ENCODE measurements around a stretch of chr2.

DNA sequence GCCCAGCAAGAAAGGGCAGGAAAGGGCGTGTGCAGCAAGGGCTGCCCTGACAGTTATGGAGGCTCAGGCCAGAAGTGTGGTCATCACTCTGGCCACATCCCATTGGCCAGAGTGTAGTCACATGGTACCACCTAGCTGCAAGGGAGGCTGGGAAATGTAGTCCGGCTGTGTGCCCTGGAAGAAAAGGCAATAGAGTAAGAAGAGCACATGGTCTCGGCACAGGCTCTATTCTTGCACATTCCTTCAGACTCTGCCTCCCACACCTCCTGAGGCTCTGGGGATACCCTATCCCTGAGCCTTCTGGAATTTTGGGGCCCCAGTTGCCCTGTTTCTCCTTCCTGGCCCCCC lies 35.7 kb downstream of the ODC1 start:
- PRO-cap: no peak

DNA sequence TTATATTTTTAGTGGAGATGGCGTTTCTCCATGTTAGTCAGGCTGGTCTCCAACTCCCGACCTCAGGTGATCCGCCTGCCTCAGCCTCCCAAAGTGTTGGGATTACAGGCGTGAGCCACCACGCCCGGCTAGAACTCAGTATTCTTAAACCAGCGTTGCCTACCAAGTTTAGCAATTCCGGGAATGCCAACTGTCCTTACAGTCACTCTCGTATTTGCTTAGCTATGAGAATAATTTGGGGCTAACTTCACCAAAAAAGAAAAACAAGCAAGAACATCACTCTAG lies 1.9 kb downstream of the ODC1 start:
- PRO-cap: no peak

GRCh38 chr2:10448965-10449812 lies 1.1 kb upstream of the ODC1 start:
- PRO-cap: unidirectional peak, minus-strand start at chr2:10449365

GRCh38 chr2:10450475-10450964 lies 2.4 kb upstream of the ODC1 start:
- PRO-cap: no peak

- PRO-cap: bidirectional peak, plus-strand start at chr2:10550902, minus-strand start at chr2:10550699
Observed at GRCh38 chr2:10550352-10550965, 102.3 kb upstream of the ODC1 start.

DNA sequence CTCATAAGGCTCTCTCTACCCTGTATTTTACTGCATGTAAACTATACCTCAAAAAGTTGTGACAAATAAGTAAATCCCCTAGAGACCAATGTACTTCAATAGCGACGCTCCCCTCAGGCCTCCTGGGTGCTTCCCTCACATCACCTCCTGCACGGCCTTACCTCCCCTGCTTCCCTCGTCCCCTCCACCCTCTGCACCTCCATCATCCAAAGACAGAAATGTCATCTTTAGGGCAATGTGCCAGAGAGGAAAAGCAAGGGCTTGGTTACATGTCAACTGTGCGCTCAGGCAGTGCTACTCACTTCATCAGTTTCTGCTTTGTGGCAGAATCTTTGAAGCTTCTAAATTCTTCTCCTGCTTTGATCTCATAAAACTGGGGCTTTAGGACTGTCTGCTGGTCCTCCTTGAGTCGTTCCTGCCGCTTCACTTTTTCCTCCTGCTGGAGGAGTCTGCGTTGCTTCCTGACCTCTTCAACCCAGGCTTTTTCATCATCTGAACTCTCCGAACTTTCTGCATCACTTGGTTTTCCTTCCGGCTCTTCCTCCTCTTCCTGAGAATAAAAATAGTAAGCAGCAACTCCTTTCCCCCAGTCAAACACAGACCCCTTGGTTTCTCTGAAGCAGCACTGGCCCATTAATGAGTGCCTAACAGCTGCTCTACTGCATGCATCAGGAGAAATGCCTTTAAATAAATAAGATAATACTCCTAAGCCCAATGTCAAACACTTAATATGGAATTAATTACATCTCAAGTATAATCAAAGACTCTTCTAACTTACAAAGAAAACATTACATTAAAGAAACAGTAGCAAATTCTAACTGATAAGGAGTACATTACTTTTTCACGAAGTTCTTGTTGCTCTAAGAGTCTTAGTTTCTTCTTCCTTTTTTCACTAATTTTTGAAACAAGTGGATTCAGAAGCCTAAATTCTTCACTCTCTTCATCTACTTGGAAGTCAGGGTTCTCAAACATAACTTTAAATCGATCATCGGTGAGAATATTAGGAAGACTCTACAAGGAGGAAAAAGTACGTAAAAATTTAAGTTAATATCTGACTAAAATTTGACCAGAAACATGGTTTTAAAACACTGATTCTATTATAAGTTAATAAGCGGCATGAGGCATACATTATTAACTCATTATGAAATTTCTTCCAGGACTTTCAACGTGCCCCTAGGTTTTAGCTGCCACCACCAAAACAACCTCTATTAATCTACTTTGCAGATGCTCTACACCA lies 100.6 kb downstream of the NOL10 start:
- PRO-cap: no peak

- PRO-cap: no peak
Observed at GRCh38 chr2:10628545-10629338, 61.0 kb downstream of the NOL10 start.

GRCh38 chr2:10642382-10643261 lies 47.2 kb downstream of the NOL10 start:
- PRO-cap: no peak

DNA sequence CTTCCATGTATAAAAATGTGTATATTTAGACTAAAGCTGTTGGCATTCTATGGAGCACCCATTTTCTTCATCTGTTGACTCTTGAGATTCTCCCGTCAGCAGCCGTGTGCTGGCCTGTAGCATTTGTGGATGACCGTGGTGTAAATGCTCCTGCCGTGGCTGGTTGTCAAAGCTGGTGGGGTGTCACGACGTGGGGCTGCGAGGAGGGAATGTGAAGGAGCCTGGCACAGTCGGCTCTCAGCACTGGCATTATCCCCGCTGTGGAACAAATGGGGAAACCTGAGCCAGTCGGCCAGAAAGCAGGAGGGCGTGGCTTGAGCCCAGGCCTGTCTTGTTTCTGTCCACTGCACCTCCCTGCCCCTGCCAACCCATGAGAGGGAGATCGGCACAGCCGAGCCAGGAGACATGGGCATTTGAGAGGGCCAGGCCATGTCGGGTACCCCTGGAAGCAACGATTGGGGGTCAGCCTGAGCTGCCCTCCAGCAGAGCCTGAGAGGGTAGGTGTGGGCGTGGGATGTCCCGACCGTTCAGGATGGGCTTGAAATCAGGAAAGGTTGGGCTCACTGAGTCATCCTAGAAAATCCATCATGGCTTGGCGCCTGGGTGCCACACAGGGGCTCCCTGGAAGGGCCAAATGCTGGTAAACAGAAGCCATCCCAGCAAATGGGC lies 44.5 kb downstream of the PDIA6 start:
- PRO-cap: no peak

- PRO-cap: bidirectional peak, plus-strand start at chr2:10812999, minus-strand start at chr2:10812663; unidirectional peak, minus-strand start at chr2:10813266
Observed at GRCh38 chr2:10812920-10813715, 533 bp upstream of the PDIA6 start.

- PRO-cap: no peak
Observed at GRCh38 chr2:10864485-10864864, 47.3 kb upstream of the KCNF1 start.

DNA sequence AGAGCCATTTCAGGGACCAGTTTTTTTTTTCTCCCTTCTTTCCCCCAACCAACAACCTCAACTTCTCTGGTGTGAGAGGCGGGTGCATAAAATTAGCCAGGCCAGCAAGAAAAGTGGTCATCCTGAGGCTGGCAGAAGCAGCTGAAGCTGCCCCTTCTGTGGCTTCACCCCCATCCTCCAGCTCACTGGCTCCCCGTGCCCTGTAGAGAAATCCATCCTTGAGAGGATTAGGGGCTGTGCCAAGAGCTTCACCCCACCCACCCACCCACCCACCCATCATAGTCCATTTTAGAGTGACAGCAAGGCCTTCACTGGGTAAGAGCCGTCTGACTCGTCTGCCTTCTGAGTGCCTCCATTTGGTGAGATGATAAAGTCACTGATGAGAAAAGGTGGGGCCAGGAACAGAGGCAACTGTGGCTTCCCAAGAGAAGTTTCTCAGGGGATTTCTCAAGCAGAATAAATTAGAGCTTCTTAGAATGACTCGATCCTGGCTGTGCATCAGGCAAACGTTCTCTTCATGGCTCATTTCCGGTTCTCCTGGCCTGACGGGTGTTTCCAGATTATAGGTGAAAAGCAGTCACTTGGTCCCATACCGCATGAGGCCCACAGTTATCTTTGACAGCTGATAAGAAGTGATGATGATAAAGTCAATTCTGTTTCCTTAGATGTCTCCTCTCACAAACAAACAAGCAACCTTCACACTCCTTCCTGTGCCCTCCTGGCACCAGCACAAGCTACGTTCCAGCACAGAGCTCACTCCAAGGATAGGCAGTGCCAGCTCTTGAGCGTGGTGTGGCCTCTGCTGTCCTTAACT lies 38.0 kb upstream of the KCNF1 start:
- PRO-cap: no peak

DNA sequence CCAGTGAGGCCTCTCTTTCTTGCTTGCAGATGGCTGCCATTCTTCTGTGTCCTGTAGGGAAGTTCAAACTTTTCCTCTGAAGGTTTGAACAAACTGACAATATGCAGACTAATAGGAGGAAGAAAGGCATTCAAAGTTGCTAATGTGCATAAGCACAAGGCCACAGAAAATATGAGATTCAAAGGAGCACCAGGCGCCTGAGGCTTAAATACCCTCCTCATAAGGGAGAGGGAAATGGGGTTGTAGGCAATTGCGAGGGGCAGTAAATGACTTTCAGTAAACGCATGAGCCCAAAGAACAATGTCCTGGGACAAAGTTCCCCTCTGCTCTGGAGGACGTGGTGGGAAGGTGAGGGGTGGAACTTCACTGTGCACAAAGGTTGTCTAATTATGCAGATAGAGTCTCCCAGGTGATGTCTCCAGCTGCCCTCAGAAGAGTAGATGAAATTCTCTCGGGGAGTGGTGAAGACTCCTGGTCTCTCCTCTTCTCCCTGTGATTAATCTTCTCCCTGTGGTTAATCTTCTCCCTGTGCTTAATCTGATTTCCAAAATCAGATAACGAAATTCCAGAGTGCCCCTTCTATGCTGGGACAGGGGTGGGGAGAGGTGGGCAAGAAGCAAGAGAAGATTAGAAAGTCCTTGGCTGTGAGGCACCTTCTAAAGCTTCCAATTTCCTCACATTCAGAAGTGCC lies 26.3 kb upstream of the KCNF1 start:
- PRO-cap: no peak

- PRO-cap: no peak
Observed at GRCh38 chr2:11024268-11024539, 108.7 kb upstream of the C2orf50 start.

- PRO-cap: no peak
Observed at GRCh38 chr2:11071229-11071577, 61.7 kb upstream of the C2orf50 start.

GRCh38 chr2:11155776-11156167 lies 505 bp downstream of the SLC66A3 start:
- PRO-cap: no peak

DNA sequence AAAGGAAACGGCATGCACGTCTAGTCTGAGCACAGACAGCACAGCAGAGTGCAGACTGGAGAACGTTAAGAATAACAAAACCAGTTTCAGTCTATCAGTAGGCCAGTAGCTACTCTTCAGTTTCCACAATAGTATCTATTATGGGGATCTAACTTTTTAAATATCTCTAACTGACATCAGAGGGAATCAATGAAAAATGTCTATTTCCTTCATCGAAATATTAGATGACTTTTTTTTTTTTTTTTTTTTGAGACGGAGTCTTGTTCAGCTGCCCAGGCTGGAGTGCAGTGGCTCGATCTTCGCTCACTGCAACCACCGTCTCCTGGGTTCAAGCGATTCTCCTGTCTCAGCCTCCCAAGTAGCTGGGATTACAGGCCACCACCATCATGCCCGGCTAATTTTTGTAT lies 26.1 kb downstream of the SLC66A3 start:
- PRO-cap: no peak

DNA sequence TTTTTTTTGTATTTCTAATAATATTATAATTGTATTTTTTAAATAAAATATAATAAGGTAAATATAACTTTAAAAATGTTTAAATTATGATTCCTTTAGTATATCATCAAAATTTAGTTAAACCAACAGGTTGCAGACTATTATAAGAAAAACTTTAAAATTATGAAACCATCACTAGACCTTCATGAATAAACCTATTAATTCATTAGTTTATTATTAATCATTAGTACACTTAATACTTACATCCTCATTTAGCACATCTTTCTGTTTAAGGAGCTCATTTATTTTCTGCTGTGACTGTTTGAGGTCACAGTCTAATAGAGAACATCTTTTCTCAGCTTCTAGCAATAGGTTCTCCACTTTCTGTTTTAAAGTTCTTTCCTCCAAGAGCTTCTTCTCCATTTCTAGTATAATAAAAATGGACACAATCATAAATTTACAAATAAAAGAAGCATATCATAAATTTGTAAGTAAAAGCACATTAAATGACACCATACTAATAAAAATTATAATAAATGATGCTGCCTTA lies 52.8 kb downstream of the SLC66A3 start:
- PRO-cap: no peak

- PRO-cap: no peak
Observed at GRCh38 chr2:11304399-11305051, 39.9 kb downstream of the ROCK2 start.

DNA sequence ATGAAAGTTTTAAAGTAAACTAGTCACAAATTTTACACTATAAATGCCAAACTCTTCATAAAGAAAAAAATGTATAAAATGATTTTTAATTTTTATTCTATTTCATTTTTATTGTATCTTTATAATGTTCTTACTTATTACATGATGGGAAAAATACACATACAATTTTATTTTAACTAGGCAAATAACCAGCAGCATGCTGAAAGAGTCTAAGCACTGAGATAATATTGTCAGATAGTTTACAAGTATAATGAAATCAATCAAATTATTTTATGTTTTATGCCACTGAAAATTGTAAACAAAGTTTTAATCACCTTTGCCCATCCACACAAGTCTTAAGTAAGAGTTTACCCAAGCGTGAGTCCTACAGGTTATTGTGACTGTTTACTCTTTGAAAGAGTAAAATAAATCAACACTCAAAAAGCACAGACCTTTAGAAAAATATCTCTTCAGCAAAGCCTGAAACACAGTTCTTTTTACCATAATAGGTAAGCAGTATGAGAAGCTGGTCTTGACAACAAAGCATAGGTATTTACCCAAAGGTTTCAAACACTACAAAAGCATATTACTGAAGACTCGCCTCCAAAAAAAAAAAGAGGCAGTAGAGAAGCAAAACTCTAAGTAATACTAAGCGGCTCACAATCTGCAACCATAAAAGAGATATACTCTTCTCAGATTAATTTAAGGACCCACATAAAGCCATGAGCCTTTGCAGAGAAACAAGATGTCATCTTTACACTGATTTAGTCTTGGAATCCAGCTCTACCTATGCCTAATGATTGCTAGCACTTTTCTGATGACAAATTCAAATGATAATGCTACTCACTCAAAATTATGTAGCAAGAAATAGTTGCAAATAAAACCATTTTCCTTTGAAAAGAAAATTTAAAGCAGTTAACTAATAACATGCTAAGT lies 3.7 kb downstream of the ROCK2 start:
- PRO-cap: no peak

Measured in endothelial cell (in vitro differentiated cells).